ENCODE results near the genes APEX2 and SPIN2A.

DNA sequence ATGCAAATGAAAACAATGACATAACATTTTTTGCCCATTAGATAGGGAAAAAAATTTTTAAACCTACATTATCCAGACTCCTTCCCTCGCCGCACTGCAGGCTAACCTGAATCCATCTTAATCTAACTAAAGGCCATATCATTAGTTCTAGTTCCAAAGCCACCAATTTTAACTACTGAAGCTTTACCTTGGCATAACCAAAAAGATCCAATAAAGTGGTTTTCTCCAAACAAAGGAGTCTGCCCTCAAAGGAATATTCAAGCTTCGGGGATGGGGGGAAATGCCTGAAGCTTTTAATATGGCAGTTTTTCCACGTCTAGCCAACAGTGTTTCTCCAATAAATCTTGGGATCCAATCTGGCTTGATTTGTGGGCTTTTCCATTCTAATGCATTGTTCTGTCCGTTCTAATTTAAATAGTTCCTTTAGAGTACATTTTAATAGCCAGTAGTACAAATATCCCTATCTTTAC is 1.8 kb downstream of the HUWE1 start:
- PRO-cap: no peak
- RAMPAGE, long total RNA, 2 experiments: no peak in any of the 2 experiments

DNA sequence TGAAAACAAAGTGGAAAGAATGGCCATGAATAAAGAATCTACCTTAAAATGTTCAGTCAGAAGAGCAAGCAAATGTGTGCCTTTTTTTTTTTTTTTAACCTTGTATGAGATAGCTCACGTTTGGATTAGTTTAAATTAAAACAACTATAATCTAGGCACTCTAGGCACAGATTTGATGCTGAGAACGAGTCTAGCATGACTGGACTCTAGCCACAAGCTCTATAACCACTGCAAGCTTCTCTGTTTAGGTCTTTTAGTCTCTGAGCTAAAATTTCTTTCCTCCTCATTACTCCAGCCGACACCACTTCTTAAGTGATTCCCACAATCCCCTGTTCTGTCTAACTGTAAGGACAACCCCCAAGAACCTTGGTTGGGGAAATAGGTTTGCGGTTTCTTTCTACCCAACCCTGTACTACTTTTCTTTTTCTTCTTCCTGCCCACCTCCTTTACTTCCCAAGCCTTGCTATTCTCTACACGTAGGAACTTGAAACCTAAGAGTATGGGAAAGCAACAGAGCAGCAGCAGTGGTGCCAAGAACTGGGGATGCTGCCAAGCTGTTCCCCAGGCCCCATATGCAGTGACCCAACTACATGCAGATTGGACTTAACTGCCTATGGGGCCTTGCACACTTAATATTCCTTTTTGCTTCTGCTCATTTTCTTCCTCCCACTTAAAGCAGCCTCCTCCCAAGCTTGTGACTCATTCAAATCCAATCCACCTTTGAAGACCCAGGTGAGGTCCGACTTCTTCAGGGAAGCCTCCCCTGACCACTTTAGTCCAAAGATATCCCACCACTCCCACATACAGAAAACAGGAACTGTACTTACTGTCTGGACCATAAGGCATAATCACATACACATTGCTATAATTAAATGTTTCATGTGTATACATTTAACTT is 1.9 kb downstream of the FAM120C start:
- PRO-cap: no peak
- RAMPAGE, long total RNA, 2 experiments: no peak in any of the 2 experiments

GRCh38 chrX:54357295-54358351 is 82.6 kb upstream of the TSR2 start:
- PRO-cap: bidirectional peak, plus-strand start at chrX:54358207, minus-strand start at chrX:54357916
- RAMPAGE, long total RNA, 2 experiments: start-site peak on the minus strand in 2 of 2 experiments, at chrX:54357846-54358057 at its widest, 25 to 87 reads per replicate

GRCh38 chrX:54496421-54496788 is 371 bp upstream of the FGD1 start:
- PRO-cap: no peak
- RAMPAGE, long total RNA, 2 experiments: no peak in any of the 2 experiments

- PRO-cap: no peak
- RAMPAGE, long total RNA, 2 experiments: no peak in any of the 2 experiments
These were observed 23.4 kb downstream of the ITIH6 start for GRCh38 chrX:54774406-54775255.

DNA sequence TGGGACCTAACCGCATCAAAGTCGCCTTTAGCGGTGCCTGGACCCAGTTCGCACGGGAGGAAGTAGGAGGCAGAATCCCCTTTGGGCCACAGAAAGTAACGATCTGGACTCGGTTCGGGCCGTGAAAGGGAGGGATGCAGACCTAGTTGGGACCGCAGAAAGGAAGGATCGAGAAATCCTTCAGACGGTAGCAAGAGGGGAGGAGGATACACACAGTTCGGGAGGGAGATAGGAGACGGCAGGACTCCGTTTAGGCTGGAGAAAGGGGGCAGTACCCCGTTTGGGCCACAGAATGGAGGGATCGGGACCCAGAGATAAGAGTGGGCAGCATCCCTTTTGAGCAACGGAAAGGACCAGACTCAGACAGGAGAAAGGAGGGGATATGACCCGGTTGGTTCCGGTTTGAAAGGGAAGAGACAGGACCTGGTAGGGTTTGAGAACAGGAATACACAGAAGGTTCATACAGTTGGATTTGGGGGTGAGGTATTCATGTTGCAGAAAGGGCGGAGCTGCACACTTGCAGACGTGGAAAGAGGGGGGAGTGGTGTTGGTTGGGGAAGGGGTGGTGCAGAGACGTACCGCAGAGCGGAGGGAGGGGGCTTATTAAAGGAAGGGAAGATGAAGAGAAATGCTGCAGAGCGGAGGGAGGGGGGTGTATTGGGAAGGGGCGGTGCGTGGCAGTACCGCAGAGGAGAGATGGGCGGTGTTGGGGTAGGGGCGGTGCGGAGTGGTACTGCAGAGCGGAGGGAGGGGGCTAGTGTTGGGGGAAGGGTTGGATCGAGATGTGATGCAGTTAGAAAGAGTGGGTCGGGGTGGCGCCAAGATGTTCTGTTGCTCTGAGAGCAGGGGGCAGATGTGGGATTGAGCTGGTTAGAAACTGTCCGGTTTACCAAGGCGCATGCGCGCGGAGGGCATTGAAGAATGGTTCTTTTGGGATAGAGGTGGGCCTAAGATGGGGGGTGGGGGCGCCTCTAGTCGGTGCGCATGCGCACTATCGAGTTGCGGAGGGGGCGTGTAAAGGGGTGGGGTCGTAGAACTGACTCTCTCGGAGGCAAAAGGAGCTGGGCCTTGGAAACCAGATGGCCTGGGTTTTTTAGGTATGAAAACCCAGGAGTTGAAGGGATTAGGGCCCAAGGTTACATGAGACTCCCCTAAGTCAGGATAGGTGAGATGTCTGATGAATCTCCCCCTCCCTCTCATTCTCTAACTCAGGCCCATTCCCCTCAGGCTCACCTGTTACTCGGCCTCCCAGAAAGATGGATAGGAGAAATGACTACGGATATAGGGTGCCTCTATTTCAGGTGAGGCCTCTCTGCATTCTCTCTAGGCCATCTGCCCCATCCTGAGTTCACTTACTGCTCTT is 848 bp downstream of the TRO start:
- PRO-cap: no peak
- RAMPAGE, long total RNA, 2 experiments: no peak in any of the 2 experiments

DNA sequence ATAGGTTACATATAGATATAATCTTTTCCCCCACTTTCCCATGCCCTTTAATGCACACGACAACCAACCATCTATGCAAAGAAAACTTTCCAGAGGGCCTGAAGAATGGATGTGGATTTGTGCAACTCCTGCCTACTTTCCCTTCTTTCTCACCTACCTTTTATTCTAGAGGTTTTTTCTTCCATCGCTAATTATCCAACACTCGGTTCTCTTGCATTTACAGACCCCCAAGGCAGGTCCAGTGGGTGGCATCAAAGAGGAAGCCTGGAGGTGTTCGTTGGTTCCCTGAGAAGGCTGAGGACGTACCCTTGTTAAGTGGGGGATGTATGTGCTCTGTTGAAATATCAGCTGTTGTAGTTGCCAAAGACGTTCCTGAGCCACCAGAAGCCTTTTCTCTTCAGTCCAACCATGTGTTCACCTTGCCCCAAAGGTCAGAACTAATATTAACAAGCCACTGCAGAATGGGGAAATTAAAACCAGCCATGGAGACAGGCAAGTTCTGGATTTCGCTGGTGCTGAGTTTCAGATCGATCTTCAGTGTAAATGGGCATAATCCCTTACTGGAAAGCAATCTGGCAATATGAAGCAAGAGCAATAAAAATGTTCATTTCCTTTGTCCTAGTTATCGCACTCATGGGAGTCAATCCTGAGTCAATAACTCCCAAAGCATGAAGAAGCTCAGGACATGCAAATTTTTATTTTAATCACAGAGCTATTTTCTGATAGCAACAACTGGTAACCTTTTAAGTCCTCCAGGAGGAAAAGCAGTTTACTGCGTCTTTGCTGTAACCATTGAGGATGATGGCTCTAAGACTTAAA is 1.7 kb upstream of the APEX2 start:
- PRO-cap: no peak
- RAMPAGE, long total RNA, 2 experiments: no peak in any of the 2 experiments

DNA sequence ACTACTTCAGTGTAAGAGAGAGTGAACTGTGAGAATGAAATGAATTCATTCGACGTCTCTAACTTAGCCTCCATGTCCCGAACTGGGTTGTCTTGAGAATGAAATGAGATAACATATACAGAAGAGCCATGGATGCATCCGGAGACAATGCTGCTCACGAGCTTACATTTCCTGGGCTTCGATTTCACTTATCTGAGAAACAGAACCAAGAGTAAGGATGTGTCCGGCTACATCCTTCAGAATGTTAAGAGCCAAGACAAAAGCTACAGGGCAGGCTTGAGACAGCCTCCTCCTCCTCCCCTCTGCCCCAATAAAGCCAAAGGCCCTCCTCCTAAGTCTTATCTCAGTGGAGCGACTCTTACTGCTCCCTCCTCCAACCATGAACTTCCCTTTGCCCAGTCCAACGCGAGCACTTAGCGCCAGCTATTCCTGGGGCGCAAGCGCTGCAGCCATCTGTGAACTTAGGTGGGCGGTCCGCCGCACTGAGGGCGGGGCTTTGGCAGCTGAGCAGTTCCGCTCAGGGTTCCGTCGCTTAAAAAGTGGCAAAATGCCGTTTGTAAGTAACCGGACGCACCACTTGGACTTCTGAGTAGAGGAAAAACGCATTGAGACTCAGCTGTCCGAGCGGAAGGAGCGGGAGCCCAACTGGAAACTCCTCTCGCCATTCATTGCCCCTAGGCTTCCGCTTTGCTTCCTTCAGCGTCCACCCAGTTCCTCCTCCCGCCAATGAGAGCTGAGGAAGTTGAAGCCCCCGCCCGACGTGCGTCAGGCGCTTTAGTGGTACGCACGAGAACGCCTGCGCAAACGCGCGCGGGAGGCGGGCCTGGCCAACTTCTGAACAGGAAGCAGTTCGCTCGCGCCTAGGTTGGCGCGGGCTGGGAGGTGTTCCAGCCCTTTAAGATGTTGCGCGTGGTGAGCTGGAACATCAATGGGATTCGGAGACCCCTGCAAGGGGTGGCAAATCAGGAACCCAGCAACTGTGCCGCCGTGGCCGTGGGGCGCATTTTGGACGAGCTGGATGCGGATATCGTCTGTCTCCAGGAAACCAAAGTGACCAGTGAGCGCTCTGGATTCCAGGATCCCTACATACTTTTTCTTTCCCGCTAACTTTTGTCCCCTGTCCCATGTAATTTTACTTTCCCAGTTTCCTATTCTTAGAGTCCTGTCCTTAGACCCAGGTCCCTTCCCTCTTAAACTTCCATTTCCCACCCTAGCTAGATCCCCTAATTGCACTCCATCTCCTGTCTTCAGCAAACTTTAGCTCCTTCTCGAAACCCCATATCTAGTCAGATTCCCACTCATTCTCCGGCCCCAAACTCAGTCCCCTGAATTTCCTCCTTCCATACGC is at the start of gene APEX2:
APEX2 (plus strand) TSS at position 841 of the 1,348 bp plus-strand sequence.
- PRO-cap: bidirectional peak, plus-strand start at position 482 of the sequence, minus-strand start at position 312 of the sequence; bidirectional peak, plus-strand start at position 803 of the sequence, minus-strand start at position 684 of the sequence
- RAMPAGE, long total RNA, 2 experiments: start-site peak on the minus strand in 2 of 2 experiments, centred at positions 597 to 703 of the sequence, 5 to 10 reads per replicate

GRCh38 chrX:55960237-55960752 is 242.7 kb downstream of the RRAGB start:
- PRO-cap: no peak
- RAMPAGE, long total RNA, 2 experiments: no peak in any of the 2 experiments

GRCh38 chrX:56385422-56385871 is 153.3 kb downstream of the KLF8 start:
- PRO-cap: no peak
- RAMPAGE, long total RNA, 2 experiments: no peak in any of the 2 experiments

GRCh38 chrX:56800591-56801204 is 71.7 kb downstream of the NBDY start:
- PRO-cap: no peak
- RAMPAGE, long total RNA, 2 experiments: no peak in any of the 2 experiments

GRCh38 chrX:56984511-56985648 is 10.5 kb downstream of the SPIN3 start:
- PRO-cap: no peak
- RAMPAGE, long total RNA, 2 experiments: no peak in any of the 2 experiments

DNA sequence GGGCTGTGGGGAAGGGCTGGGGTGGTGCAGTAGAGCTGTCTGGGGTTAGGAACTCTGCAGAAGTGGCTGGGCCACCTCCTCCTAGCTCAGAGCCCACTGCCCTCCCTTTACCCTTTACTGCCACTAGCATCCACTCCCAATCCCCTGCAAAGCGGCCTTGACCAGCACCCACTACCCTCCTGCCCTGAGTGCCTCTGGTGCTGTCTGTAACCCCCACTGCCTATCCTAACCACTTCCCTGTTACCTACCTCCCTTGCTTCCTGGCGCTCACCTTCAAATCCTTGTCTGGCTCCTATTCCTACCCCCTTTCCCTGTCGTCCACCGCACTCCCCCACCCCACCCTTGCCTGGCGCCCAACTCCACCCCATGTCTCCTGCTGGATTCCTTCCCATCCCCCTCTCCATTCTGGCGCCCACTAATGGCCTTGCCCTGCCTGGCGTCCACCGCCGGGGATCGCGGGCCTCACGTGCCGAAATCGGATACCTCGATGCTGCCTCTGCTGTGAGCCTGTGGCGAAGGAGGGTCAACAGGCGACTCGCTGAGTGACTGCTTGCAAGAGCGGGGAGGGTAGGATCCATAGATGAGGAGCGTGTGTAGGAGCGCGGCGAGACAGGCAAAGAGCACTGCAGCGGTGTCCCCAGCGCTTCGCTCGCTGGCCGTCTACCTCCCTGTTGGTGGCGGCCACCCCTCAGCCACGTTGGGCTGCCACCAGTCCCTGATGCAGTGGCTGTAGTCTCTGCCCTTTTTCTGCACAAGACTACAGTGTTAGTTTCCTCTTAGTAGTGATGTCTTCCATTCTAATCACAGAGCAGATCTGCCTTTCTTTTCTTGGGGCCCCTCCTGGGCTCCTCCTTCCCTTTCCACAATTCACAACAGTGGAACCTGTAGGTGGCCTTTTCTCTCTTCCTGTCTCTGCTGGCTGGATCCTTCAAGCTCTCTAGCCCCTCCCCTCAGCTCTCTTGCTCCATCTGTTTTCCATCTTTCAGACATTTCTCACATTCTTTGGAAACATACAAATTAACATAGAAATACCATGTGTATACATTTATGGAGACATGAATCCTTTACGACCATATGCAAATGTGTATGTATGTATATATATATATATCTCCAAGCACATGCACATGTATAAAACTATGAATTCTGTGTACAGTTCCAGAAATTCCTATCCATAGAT is at the start of gene SPIN2A:
SPIN2A (minus strand) TSS at position 621 of the 1,177 bp plus-strand sequence.
- PRO-cap: no peak
- RAMPAGE, long total RNA, 2 experiments: start-site peak on the minus strand in 1 of 2 experiments, centred at position 878 of the sequence, 12 reads per replicate

GRCh38 chrX:57594932-57596026 is 3.5 kb downstream of the ZXDB start:
- PRO-cap: no peak
- RAMPAGE, long total RNA, 2 experiments: no peak in any of the 2 experiments

DNA sequence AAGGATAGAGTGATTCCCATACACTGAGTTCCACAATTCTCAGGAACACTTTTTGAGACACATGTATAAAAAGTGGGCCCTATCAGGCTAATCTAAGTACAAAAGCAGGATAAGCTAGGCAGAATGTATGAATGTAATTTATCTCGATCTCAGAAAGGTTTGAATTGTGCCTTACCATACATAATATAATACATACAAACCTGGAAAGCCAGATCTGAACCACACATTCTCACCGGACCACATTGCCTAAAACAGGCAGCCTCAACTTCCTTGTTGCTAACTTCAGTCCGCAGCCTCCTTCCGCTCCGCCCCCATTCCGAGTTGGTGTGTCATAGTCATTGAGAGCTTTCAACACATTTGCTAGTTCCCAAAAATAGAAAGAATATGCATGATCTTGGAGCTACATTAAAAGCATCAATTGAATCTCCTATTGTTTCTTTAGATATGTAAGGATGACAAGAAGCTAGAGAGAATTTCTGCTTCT is 127.3 kb downstream of the ARHGEF9 start:
- PRO-cap: no peak
- RAMPAGE, long total RNA, 2 experiments: no peak in any of the 2 experiments

GRCh38 chrX:64928615-64929097 is 47.6 kb downstream of the ZC4H2 start:
- PRO-cap: no peak
- RAMPAGE, long total RNA, 2 experiments: no peak in any of the 2 experiments

GRCh38 chrX:65130981-65131740 is 96.5 kb downstream of the ZC3H12B start:
- PRO-cap: no peak
- RAMPAGE, long total RNA, 2 experiments: no peak in any of the 2 experiments

DNA sequence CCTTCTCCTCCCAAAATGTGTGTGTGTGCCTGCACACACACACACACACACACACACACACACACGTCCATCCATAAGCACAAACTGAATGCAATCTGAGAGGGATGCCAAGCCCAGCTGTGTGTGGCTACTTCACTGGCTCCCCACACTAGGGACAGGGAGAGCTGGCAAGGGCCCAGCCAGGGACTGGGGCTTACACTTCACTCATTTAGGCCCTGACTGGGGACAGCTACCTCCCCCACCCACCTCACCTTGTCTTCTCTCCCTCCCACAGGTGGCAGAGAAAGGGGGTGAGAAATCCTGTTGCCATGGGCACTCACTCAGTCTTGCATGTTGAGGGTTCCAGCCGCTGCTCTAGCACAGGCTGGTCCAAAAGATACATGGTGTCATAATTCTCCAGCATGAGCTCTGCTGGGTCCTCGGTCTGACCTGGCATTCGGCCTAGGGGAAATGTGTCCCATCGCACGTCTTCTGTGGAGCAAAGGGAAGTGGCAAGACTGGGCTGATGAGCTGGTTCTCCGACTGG is 20.0 kb downstream of the LAS1L start:
- PRO-cap: no peak
- RAMPAGE, long total RNA, 2 experiments: no peak in any of the 2 experiments

GRCh38 chrX:65595405-65596134 is 61.0 kb upstream of the LAS1L start:
- PRO-cap: no peak
- RAMPAGE, long total RNA, 2 experiments: no peak in any of the 2 experiments

GRCh38 chrX:65610113-65610447 is 57.4 kb upstream of the MSN start:
- PRO-cap: no peak
- RAMPAGE, long total RNA, 2 experiments: no peak in any of the 2 experiments

Data from breast epithelium (tissue), 2 donors.